A549 (cell line): ENCODE measurements around the genes MTR and BECN2.

- PRO-cap: no peak
CAGE:
- cytosol, long polyA plus RNA: no peak
- long polyA plus RNA: no peak
- nucleus, long polyA plus RNA: no peak
These were observed 2.6 kb upstream of the ERO1B start for GRCh38 chr1:236284180-236284837.

GRCh38 chr1:236347912-236348377 lies 46.1 kb upstream of the EDARADD start:
- PRO-cap: no peak
CAGE:
- cytosol, long polyA plus RNA: no peak
- long polyA plus RNA: no peak
- nucleus, long polyA plus RNA: no peak

GRCh38 chr1:236494535-236495253 lies 29.1 kb upstream of the LGALS8 start:
- PRO-cap: no peak
CAGE:
- cytosol, long polyA plus RNA: no peak
- long polyA plus RNA: no peak
- nucleus, long polyA plus RNA: no peak

- PRO-cap: no peak
CAGE:
- cytosol, long polyA plus RNA: no peak
- long polyA plus RNA: no peak
- nucleus, long polyA plus RNA: no peak
These were observed 28.5 kb upstream of the LGALS8 start for GRCh38 chr1:236495254-236495702.

GRCh38 chr1:236517309-236517740 lies 6.5 kb upstream of the LGALS8 start:
- PRO-cap: no peak
CAGE:
- cytosol, long polyA plus RNA: no peak
- long polyA plus RNA: no peak
- nucleus, long polyA plus RNA: no peak

- PRO-cap: no peak
CAGE:
- cytosol, long polyA plus RNA: no peak
- long polyA plus RNA: no peak
- nucleus, long polyA plus RNA: no peak
These were observed 37.7 kb upstream of the MTR start for GRCh38 chr1:236757376-236757763.

GRCh38 chr1:236795202-236796199 lies at the start of gene MTR:
Gene MTR (plus strand): TSS chr1:236795292.
- PRO-cap: bidirectional peak, plus-strand start at chr1:236795312, minus-strand start at chr1:236795082
CAGE:
- cytosol, long polyA plus RNA: no peak
- long polyA plus RNA: start-site peak on the plus strand at chr1:236795270-236795319, 198 and 100 reads in 2 replicates
- nucleus, long polyA plus RNA: start-site peak on the plus strand at chr1:236795286-236795414, 298 and 1,054 reads in 2 replicates

DNA sequence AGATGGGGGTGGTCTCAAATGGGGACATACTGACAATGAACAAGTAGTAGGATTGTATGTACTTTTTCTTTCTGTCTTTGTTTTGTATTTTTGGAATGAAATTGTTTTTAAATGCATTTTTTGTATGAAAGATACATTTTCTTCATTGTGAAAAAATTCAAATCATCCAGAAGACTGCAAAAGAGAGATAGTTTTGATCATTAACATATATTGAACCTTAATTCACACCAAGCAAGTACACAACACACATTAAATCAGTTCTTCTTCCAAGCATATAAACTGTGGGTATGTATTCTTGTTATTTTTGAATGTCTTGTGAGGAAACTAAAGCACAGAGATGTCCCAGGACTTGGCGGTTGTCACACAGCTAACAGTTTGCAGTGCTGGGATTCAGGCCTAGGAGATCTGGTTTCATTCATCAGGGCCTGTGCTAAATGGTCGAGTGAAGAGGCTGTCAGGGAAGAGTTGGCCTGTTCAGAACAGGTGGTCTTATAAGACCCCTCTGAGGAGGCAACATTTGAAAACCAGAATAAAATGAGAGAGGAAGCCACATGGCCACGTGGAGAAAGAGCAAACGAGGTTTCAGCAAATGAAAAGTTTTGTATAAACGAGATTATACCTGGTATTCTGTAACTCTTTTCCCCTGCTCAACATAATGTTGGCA lies 45.1 kb downstream of the MTR start:
- PRO-cap: no peak
CAGE:
- cytosol, long polyA plus RNA: no peak
- long polyA plus RNA: no peak
- nucleus, long polyA plus RNA: no peak

- PRO-cap: no peak
CAGE:
- cytosol, long polyA plus RNA: no peak
- long polyA plus RNA: no peak
- nucleus, long polyA plus RNA: no peak
These were observed 5.8 kb downstream of the MT1HL1 start for GRCh38 chr1:236998524-236998855.

- PRO-cap: no peak
CAGE:
- cytosol, long polyA plus RNA: no peak
- long polyA plus RNA: no peak
- nucleus, long polyA plus RNA: no peak
These were observed 6.0 kb downstream of the RYR2 start for GRCh38 chr1:237047872-237048479.

GRCh38 chr1:239315468-239316082 lies 70.8 kb upstream of the CHRM3 start:
- PRO-cap: no peak
CAGE:
- cytosol, long polyA plus RNA: no peak
- long polyA plus RNA: no peak
- nucleus, long polyA plus RNA: no peak

GRCh38 chr1:239447200-239447541 lies 60.8 kb downstream of the CHRM3 start:
- PRO-cap: no peak
CAGE:
- cytosol, long polyA plus RNA: no peak
- long polyA plus RNA: no peak
- nucleus, long polyA plus RNA: no peak

GRCh38 chr1:239719515-239720231 lies 333.3 kb downstream of the CHRM3 start:
- PRO-cap: no peak
CAGE:
- cytosol, long polyA plus RNA: no peak
- long polyA plus RNA: no peak
- nucleus, long polyA plus RNA: no peak

GRCh38 chr1:240285108-240285450 lies 193.4 kb downstream of the FMN2 start:
- PRO-cap: no peak
CAGE:
- cytosol, long polyA plus RNA: no peak
- long polyA plus RNA: no peak
- nucleus, long polyA plus RNA: no peak

GRCh38 chr1:240406128-240406739 lies 205.7 kb downstream of the GREM2 start:
- PRO-cap: no peak
CAGE:
- cytosol, long polyA plus RNA: no peak
- long polyA plus RNA: no peak
- nucleus, long polyA plus RNA: no peak

GRCh38 chr1:240603012-240603252 lies 9.0 kb downstream of the GREM2 start:
- PRO-cap: no peak
CAGE:
- cytosol, long polyA plus RNA: no peak
- long polyA plus RNA: no peak
- nucleus, long polyA plus RNA: no peak

GRCh38 chr1:241639336-241640173 lies 614 bp downstream of the CHML start:
- PRO-cap: no peak
CAGE:
- cytosol, long polyA plus RNA: no peak
- long polyA plus RNA: no peak
- nucleus, long polyA plus RNA: no peak

GRCh38 chr1:241957725-241958018 lies at the start of gene BECN2:
Gene BECN2 (plus strand): TSS chr1:241957767.
- PRO-cap: no peak
CAGE:
- cytosol, long polyA plus RNA: no peak
- long polyA plus RNA: no peak
- nucleus, long polyA plus RNA: no peak

DNA sequence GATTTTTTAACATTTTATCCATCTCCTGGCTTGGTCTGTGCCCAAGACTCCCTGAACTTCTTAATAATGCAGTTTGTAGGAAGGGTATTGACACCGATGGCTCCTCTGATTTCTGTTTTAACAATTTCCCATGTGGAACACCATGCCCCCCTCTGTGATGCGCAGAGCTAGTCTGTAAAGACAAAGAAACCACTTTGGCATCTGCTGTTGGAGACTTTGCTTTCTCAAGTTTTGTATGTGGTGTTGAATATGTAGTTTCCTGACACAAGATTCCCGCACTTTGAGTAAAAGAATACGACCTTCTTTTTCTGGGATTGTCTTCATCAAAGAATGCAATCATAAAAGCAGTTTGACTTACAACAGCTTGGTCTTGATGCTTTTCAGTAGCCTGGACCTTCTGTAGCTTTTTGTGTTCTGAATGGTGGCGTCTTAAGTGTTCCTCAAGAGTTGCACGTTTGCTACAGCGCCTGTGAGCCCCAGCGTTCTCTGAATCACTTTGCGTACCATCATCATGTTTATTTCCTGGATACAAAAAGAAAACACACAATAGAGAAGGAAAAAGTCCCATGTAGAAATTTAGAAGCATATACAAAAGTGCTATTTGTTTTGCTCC lies 69.1 kb downstream of the CEP170 start:
- PRO-cap: no peak
CAGE:
- cytosol, long polyA plus RNA: no peak
- long polyA plus RNA: no peak
- nucleus, long polyA plus RNA: no peak

- PRO-cap: no peak
CAGE:
- cytosol, long polyA plus RNA: no peak
- long polyA plus RNA: no peak
- nucleus, long polyA plus RNA: no peak
These were observed 23.2 kb downstream of the CEP170 start for GRCh38 chr1:243231762-243232451.